Vermiform appendix (tissue), 1 donor: ENCODE data around the genes SPRYD3, IGFBP6, ZNF740, ENSG00000283536, AAAS and SP7.

DNA sequence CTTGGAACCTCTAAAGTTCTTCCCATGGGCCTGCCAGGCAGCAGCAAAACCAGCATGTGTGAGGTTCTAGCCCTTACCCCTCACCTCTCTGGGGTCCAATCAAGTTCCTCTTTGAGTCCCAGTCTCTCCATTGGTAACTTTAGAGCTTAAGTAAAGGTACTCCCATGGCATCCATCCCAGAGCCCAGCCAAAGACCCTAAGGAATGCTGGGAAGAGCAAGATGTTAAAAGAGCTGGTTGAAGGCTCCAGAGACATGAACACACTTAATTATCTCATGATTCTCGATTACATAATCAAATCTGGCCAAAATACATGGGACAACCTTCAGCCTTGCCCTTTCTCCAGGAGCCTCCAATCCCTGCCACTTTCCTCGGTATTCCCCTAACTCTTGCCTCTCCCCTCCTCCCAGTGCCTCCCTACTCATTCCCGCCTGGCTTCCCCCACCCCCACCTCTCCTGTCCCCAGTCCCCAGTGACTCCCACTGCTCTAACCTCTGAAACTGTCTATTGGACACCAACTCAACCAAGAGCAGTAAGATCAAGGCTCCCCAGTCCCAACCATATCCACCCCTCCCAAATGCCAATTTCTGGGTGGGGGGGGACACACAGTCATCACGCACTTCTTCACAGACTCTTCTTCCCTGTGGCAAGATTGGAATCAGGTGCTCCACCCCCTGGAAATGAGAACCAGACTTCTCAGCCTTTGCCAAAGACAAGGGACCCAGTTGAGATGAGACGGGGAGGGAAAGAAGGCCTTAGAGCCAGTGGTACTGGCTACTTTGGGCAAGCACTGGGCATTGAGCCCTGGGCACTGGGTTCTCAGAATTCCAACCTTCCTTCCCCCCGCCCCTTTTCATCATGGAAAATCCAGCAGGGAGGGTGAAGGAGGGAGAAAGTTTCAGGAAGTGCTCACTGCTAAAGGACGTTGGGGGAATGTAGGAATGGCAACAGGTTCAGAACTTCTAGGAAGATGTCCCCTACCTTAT, 4.6 kb upstream of the TNS2 start:
- PRO-cap: unidirectional peak, plus-strand start at position 423 of the sequence; bidirectional peak, plus-strand start at position 917 of the sequence, minus-strand start at position 798 of the sequence

DNA sequence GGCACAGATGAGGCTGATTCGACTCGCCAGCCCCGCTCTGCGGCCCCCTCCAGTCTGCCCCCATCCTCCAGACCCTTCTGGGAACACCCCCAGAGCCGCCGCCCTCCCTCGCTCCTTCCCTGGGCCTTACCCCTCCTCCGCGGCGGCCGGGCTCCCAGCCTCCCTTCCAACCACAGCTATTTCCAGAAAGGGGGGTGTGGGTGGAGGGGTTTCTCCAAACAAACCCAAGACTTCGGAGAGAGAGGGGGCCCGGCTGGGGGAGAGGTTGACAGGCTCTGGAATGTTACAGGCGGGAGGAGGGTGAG, 2.1 kb upstream of the TNS2 start:
- PRO-cap: bidirectional peak, plus-strand start at position 231 of the sequence, minus-strand start at position 78 of the sequence

- PRO-cap: no peak
These were observed 13.6 kb downstream of the SPRYD3 start for GRCh38 chr12:53065612-53065901.

GRCh38 chr12:53073866-53074402, 5.3 kb downstream of the SPRYD3 start:
- PRO-cap: no peak

DNA sequence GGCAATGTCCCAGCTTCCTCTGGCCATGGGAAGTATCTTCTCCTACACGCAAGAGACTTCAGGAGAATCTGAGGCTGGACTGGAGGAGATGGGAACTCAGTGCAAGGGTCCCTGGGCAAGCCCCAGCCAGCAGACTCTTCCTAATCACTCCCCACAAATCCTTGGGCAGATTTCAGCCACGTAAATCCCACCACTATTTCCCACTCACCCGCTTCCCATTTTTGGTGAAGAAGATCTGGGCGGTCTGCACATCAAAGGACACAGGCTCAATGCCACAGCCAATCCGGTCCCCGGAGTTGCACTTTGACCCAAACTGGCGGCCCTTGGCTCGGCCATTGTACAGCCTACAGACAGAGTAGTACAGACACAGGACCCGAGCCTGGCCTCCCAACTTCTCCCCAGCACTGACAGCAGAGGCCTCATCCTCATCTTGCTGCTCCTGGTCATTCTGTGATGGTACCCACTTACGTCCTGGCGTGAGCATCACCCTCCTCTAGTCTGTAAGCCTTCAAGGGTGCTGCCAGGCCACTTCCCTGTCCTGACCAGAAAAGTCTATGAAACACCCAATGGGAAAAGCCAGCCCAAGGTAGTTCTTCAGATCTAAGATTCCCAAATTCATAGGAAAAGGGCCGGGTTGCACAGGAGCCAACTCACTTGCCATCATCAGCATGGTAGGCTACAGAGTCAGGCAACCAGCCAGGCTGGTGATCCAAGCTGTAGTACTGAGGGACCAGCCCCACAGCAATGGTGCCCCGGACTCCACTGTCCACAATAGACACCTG, 4.6 kb downstream of the SPRYD3 start:
- PRO-cap: no peak

DNA sequence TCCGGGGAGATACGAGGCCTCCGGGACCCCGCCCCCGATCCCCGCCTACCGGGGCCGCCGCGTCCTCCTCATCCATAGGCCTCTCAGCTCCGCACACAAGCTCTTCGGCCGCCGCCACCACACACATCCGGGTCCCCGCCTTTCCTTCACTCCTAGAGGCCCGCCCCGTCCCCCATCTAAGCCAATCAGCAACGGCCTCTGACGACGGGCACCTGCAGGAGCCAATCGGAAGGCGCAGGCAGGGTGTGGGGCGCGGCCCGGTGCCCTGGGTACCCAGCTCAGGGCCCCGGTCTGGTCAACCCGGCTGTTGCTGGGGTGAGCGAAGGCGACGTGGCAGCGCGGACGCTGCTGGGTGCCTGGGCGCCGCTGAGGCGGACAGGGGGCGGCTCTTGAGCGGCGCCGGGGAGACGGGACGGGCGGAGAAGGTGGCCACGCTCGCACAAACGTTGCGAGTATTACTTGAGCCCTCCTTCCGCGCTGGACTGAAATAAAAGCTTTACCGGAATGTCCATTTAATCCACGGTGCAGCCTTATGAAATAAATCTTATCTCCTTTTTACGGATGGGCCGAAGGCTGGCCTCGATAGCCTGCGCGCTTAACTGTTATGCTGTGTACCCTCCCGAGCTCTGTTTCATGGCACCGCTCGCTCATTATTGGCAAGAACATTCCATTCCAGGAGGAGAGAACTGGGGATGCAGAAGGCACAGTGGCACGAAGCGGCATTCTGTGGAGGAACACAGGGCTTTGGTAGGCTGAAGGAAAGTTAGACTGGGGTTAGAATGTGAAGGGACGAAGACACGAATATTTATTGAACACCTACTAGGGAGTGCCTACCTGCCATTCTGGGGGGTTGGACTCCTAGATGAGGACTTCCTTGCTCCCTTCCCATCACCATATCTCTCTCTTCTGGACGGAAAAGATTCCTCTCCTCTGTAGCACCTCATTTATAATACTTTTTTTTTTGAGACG, at the start of gene SPRYD3:
SPRYD3 (minus strand) TSS at position 129 of the 969 bp plus-strand sequence.
- PRO-cap: bidirectional peak, plus-strand start at position 307 of the sequence, minus-strand start at position 121 of the sequence

DNA sequence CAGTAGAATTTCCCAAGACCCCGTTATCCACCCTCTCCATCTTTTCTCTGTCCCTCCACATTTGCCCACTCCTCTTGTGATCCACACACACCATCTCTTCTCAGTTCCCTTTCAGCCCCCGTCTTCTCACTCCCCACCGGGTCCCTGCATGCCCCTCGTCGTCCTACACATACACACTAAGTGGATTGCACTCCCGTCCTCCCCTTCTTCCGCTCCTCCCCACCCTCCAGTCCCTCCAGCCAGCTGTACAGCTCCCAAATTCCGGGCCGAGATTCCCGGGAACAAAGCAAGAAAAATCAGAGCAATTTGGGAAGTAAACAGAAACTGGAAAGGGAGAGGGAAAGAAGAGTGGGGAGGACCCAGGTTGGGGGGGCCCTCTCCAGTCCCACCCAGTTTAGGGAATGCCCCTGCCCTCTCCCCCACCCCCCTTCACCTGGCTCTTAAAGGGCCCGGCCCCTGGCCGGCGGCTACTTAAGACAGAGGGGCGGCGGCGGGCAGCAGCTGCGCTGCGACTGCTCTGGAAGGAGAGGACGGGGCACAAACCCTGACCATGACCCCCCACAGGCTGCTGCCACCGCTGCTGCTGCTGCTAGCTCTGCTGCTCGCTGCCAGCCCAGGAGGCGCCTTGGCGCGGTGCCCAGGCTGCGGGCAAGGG, at the start of gene IGFBP6:
IGFBP6 (plus strand) TSS at position 500 of the 655 bp plus-strand sequence.
- PRO-cap: bidirectional peak, plus-strand start at position 474 of the sequence, minus-strand start at position 178 of the sequence

- PRO-cap: no peak
These were observed 9.0 kb upstream of the ZNF740 start for GRCh38 chr12:53171167-53172334.

- PRO-cap: no peak
These were observed 7.4 kb upstream of the ZNF740 start for GRCh38 chr12:53173148-53173519.

DNA sequence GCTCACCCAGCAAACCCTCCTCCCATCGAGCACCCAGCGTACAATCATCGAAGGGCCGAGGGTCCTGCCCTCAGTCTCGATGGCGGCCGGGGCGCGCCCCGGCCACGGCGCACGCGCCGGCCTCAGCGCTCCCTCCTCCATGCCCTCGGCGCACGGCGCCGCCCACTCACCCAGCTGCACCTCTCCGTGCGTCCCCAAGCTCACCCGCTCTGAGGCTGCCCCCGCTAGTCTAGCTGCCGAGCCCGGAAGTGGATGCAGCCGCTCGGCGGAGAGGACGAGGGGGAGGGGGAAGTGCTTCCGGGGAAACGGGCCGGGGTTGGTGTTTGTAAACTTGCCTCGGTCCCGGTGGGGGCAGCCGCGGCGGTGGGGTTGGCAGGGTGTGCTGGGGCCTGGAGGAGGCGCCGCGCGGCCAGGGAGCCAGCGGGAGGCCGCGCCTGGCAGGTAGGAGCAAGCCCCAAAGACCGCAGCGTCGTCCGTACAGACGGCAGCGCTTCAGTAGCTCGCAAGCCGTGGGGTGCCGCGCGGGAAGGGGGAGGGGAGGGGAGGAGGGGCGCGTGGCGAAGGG, at the start of gene ZNF740:
ZNF740 (plus strand) TSS at position 326 of the 565 bp plus-strand sequence.
- PRO-cap: bidirectional peak, plus-strand start at position 300 of the sequence, minus-strand start outside the sequence

GRCh38 chr12:53181177-53182155, 741 bp upstream of the CSAD start:
- PRO-cap: no peak

- PRO-cap: no peak
These were observed 6.2 kb downstream of the ITGB7 start for GRCh38 chr12:53200682-53201402.

DNA sequence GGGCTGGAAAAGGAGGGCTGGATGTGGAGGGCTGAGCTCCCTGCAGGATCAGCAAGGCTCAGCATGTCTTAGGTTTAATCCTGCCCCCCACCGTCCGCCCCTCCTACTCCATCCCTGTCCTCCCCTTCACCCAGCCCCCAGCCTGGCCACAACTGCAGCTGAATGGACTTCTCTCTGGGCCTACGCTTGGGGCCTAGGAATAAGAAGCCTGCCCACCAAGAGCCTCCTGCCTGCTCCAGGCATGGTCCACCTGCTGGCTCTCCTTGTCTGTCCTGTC, at the start of gene ENSG00000283536:
ENSG00000283536 (plus strand) TSS at position 140 of the 277 bp plus-strand sequence.
- PRO-cap: no peak

DNA sequence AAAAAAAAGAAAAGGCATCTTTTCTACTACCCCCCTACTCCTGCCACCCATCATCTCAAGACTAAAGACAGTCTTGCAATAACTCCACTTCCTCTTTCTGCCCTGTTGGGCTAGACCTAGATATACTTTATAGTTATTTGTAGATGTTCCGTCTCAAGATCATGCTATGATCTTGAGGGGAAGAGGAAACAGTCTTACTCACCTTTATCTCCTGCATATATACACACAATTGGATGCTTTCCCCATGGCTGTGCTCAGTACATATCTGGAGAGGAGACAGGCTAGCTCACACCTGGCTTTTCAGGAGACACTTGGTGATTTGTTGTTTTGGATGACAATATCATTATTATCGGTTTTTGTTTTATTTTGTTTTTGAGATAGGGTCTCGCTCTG, 4.2 kb downstream of the MFSD5 start:
- PRO-cap: no peak

- PRO-cap: bidirectional peak, plus-strand start at chr12:53321426, minus-strand start at chr12:53321271
These were observed at the start of gene AAAS for GRCh38 chr12:53320787-53321837. TSS of gene AAAS (minus strand) at chr12:53321610.

DNA sequence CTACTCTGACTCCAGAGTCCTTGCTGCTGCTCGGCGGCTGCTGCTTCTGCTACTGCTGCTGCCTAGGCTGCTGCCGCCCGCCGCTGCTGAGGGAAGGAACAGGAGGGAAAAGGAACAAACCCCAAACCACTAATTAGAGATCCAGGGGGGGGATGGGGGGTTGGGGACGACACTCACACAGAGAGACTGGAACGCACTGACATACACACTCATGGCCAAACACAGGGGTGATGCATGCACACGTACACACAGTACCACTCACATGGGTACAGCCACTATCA, at the start of gene SP7:
SP7 (minus strand) TSS at position 54 of the 281 bp plus-strand sequence.
- PRO-cap: no peak

DNA sequence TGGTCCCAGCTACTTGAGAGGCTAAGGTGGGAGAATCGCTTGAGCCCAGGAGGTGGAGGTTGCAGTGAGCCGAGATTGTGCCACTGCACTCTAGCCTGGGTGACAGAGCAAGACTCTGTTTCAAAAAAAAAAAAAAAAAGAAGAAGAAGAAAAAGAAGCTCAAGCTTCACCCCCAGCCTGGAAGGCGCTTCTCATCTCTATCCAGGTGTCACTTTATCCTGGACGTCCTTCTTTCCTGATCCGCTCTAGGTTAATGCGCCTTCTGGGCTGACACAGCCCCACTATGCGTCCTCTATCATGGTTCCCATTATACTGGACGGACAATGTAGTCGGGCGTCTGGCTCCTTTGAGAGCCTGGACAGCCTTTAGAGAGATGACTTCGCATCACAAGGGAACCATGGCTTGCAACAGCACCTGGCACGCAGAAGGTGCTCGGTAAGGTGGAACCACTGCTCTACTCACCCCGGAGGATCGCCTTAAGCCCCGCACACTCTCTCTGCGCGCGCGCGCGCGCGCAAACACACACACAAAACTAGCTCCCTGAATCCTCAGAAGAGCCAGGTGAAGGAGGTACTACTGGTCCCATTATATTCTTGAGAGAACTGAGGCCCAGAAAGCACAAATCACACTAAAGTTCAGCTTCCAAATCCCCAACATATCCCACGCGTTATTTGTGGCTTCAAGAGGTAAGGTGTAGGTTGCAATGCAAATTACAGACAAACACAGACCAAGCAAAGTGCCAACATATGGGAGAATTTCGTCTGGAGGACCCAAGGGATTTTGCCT, 7.1 kb downstream of the MAP3K12 start:
- PRO-cap: no peak

- PRO-cap: bidirectional peak, plus-strand start at chr12:53500287, minus-strand start at chr12:53500167
These were observed 781 bp upstream of the MAP3K12 start for GRCh38 chr12:53499900-53500578.

GRCh38 chr12:53513621-53514075, 6.4 kb upstream of the NPFF start:
- PRO-cap: no peak

DNA sequence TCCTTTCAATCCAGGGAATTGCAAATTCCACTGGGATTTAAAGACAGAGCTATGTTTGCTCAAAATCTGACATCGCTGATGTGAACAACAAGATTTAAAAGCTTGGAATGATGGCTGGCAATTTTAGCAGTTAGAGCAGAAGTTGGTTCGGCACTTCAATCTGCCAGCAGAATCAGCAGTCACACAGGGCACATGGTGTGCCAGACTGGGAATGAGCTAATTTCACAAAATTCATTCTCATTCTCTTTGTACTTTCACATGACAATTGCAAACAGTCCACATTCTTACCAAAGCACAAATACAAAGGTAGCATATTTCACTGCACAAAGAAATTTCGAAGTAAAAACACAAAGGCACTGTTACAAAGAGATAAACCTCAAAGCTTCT, 34.2 kb downstream of the ATF7 start:
- PRO-cap: no peak